ENCODE measurements around the gene LIMS2.

GRCh38 chr2:127302205-127302766, 8.3 kb upstream of the ERCC3 start:
- PRO-cap, 3 experiments = no peak in any of the 3 experiments
- RRBS = no CpG with 5 or more reads among the region's 1 CpG

DNA sequence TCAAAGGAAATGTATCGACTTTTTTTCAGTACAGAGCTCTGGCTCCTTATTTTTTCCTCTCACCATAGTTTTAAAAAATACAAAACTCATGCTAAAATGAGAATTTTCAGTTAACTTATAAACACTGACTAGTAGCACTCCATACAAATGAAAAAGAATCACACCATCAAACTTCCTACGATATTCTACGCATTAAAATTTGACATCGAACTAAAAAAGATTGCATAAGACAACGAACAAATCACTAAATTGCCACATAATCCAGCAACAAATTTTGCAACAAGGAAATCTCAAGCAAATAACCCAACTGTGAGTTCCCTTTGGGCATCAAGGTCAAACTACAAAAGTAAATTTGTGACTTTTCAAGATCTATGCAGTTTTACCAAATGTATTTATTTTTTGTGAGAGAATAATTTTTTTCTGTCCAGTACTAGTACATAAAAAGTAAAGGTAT, 1.5 kb downstream of the MAP3K2 start:
- PRO-cap, 3 experiments = no peak in any of the 3 experiments
- RRBS = no CpG with 5 or more reads among the region's 5 CpGs

- PRO-cap, 3 experiments = no peak in any of the 3 experiments
- RRBS = no CpG with 5 or more reads among the region's 5 CpGs
Measured at GRCh38 chr2:127407686-127407997, 10.6 kb upstream of the PROC start.

DNA sequence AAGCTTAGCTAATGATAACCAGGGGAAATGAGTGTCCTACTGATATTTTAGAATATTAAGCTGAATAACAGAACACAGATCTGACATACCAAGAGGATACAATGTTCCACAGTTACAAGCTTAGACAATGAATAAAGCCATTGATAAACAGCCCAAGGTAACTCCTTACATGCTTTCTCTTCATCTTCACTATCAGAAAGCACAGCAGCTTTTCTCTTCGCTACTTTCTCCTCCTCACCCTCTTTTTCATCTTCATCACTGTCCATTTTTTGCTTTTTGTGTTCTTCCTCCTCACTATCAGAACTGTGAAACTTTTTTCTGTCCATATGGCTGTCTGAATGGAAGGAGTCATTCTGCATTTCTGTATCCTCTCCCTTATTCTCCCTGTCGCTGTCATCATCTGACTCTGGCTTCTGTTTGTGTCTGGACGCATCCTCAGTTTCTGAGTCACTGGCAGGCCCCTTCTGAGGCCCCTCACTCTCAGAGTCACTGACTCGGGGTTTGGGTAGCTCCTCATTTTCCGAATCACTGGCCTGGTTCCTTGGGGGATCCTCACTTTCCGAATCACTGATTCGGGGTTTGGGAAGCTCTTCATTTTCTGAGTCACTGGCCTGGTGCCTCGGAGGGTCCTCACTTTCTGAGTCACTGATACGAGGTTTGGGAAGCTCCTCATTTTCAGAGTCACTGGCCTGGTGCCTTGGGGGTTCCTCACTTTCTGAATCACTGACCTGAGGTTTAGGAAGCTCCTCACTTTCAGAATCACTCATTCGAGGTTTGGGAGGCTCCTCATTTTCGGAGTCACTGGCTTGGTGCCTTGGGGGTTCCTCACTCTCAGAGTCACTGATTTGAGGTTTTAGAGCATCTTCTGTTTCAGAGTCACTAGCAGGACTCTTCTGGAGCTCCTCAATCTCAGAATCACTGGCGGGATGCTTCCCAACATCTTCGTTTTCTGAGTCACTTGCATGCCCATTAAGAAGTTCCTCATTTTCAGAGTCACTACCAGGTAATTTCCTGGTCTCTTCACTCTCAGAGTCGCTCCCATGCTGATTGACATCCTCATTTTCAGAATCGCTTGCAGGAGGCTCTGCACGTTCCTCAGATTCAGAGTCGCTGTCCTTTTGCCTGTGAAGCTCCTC, 21.4 kb downstream of the IWS1 start:
- PRO-cap, 3 experiments = no peak in any of the 3 experiments
- RRBS = no CpG with 5 or more reads among the region's 17 CpGs

- PRO-cap, 3 experiments = no peak in any of the 3 experiments
- RRBS = no CpG with 5 or more reads among the region's 3 CpGs
Measured at GRCh38 chr2:127629447-127629646, 16.6 kb upstream of the GPR17 start.

- PRO-cap, 3 experiments = no peak in any of the 3 experiments
- RRBS = no CpG with 5 or more reads among the region's 20 CpGs
Measured at GRCh38 chr2:127637384-127638260, 8.3 kb upstream of the GPR17 start.

- PRO-cap, 3 experiments = peak in 3 of 3 experiments; most common plus-strand start chr2:127674584 (in 3)
- RRBS = no CpG with 5 or more reads among the region's 16 CpGs
Measured at GRCh38 chr2:127674033-127674695, 1.2 kb downstream of the LIMS2 start.

DNA sequence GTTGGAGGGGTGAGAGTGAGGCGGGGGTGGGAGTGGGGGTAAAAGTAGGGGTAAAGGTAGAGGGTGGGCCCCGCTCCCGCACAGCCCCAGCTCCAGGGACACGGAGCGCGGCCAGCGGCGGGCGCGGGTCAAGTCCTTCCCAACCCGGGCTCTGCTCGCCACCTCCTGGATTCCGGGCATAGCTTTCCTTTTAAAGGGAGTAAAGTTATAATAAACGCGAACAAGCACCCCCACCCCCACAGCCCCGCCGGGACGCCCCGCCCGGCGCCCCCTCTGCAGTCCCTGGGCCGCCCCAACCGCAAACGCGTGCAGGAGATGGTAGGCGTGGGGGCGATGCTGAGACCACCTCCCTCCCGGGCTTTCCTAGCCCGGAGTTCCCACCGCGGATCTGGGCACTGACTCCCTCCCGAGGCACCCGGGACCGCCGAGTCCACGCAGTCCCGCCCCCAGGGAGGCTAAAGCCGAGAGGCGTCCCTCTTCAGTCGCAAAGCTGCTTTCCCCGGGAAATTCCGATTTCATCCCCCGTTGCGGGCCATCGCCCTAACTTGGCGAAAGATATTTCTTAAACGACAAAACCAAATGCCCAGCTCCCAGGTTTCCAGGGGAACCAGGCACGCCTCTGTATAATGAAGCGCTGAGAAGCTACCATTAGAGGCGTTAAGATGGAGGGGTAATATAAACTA, at the start of gene LIMS2:
Gene LIMS2 (minus strand): TSS at position 165 of the 683 bp plus-strand sequence.
- PRO-cap, 3 experiments = peak in 3 of 3 experiments; most common plus-strand start position 301 of the sequence (in 1); most common minus-strand start position 102 of the sequence (in 2)
- RRBS = 2% methylated on average over 23 of the region's 50 CpGs

DNA sequence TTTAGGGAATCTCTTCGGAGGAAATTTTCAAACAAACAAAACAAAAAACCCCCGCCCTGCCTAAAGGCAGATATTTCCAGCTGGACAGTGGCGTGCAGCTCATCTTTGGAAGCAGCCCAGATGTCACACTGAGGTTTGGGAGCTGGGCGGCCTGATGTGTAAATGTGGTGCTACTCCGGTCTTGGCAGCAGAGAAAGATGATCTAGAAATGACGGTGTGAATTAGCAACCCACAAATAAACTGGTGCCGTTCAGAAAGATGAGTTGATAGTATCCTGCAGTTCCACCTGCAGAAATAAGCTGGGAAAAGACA, 675 bp upstream of the LIMS2 start:
- PRO-cap, 3 experiments = no peak in any of the 3 experiments
- RRBS = no CpG with 5 or more reads among the region's 7 CpGs

DNA sequence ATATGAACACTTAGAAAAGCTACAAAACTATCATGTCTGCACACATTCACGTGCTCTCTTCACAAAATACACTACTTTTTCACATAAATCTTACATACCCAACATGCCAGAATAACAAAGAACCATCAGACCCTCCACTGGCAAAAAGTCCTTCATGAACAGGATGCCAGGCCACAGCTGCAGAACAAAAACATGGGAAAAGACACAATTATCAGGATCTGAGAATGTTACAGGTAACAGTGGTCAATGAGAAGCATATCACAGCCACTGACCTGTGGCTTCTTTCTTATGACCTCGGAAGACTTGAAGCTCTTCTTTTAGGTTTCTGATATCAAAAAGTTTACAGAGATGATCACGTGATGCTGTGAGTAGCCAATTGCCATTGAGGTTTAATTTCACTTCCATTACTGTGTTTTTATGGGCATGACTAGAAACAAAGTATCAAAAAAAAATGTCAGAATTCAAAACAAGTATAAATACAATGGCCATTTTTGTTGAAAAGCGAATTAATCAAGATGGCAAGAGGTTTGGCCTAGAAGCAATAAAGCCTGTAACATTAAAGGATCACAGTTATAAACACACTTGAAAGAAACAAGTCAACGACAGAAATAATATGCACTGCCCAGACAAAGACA, 23.6 kb downstream of the SFT2D3 start:
- PRO-cap, 3 experiments = no peak in any of the 3 experiments
- RRBS = no CpG with 5 or more reads among the region's 5 CpGs

- PRO-cap, 3 experiments = no peak in any of the 3 experiments
- RRBS = no CpG with 5 or more reads among the region's 7 CpGs
Measured at GRCh38 chr2:128008073-128008741, 19.7 kb downstream of the SAP130 start.

- PRO-cap, 3 experiments = no peak in any of the 3 experiments
- RRBS = 2% methylated on average over 37 of the region's 81 CpGs
Measured at GRCh38 chr2:128317170-128318263, 1.2 kb downstream of the HS6ST1 start.

GRCh38 chr2:129059080-129059383, 740.4 kb upstream of the HS6ST1 start:
- PRO-cap, 3 experiments = peak in 3 of 3 experiments; most common plus-strand start chr2:129059223 (in 3)
- RRBS = no CpG with 5 or more reads among the region's 5 CpGs

GRCh38 chr2:129192735-129193547, 786.5 kb upstream of the RAB6C start:
- PRO-cap, 3 experiments = no peak in any of the 3 experiments
- RRBS = no CpG with 5 or more reads among the region's 13 CpGs

- PRO-cap, 3 experiments = no peak in any of the 3 experiments
- RRBS = no CpG with 5 or more reads among the region's 6 CpGs
Measured at GRCh38 chr2:129857215-129857800, 122.2 kb upstream of the RAB6C start.

DNA sequence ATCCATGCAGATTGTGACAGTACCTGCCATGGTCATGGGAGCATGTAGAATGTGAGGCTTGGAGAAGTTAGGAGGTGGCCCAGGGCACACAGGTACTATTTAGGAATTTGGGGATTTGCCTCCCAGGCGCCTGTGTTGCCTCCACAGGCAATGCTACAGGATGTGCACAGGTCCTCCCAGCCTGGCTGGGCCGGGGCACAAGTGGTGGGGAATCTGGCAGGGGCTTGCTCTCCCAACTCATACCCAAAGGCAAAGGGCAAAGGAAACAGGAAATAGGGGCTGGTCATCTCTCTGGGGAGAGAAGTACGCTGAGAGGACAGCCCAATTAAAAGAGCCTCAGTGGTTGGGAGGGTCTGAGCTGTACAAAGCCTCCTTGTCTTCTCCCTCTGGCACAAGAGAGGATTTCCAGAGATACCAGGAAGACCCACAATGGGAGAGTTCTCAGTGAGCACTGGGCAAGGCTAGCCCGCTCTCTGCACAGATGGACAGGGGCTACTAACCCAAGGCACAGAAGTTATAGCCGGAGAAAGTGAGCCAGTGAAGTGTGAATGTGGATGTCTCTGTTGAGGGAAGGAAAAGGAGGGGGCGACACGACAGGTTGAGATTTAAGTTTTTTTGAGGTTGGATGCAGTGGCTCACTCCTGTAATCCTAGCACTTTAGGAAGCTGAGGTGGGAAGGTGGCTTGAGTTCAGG, 40.5 kb upstream of the RAB6C start:
- PRO-cap, 3 experiments = no peak in any of the 3 experiments
- RRBS = no CpG with 5 or more reads among the region's 7 CpGs

DNA sequence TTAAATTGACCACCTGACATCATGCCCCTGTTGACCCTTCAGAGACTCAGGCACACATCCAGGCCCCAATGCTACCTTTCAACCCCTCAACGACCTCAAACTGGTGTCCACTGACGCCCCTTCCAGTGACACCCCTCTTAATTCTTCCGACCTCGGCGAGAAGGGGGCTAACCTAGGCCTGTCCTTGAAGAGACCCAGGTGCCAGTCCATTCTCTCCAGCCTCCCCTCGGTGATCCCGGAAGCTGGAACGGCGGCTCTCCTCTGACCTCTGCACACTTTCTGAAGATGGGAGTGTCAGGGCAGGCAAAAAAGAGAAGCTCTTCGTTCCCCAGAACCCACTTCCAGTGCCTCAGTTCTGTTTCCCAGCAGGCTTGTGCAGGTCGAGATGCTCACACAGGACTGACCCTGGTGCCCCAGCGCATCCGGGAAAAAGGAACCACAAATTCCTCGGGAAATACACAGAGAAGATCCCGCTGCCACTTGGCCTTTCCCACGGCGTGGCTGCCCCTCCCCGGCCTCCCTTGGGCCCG, 766 bp upstream of the PTPN18 start:
- PRO-cap, 3 experiments = no peak in any of the 3 experiments
- RRBS = 2% methylated on average over 5 of the region's 19 CpGs

DNA sequence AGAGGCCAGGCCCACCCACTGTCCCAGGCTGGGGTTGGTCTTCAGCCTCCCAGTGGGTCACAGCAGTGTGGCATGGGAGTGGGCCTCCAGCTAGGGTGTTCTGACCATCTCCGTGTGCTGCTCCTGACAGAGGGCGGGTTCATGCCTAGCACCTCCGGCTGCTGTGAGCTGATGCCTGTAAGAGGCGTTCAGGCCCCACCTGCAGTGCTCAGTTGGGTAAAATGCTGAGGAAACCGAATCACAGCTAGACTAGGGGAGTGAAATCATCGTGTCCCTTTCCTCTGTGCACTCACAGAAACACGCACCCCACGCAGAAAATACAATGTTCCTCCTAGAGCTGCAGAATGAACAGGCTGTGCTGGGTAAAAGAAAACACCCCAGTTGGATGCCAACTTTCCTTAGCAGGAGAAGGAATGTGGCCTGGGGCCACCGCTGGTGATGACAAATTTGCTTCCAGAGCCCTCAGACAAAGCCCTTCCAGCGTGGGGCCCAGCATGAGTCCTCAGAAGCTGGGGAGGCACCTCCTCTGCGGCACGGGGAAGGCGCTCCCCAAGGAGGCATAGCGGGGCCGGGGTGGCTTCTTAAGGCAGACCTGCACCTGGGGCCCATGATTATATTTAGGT, 16.4 kb upstream of the ARHGEF4 start:
- PRO-cap, 3 experiments = no peak in any of the 3 experiments
- RRBS = 30% methylated on average over 1 of the region's 15 CpGs

DNA sequence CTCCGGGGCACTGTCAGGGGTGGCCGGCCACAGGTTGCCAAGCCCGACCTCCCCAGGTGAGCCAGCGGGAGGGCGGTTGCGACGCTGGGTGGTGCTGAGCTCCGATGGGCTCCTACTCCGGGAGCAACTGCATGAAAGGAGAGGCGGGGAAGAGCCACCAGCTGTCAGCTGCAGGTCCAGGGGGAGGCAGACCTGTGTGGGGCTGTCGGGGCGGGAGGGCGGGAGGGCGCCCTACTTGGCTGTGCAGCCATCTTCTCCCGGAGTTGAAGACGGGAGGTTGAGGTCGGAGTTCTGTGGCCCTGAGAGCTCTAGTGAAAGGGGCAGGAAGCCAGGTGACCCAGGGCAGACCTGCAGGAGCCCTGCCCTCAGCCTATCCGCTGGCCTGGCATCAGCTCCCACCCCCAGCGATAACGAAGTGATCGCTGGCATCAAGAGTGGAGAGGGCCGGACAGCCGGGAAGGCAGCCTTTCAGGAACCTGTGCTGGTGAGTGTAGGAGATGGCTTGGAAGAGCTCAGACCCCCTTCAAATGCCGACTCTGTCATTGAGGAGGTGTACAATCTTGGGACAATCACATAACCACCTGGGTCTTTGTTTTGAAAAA, 1.0 kb downstream of the ARHGEF4 start:
- PRO-cap, 3 experiments = no peak in any of the 3 experiments
- RRBS = 12% methylated on average over 4 of the region's 24 CpGs

DNA sequence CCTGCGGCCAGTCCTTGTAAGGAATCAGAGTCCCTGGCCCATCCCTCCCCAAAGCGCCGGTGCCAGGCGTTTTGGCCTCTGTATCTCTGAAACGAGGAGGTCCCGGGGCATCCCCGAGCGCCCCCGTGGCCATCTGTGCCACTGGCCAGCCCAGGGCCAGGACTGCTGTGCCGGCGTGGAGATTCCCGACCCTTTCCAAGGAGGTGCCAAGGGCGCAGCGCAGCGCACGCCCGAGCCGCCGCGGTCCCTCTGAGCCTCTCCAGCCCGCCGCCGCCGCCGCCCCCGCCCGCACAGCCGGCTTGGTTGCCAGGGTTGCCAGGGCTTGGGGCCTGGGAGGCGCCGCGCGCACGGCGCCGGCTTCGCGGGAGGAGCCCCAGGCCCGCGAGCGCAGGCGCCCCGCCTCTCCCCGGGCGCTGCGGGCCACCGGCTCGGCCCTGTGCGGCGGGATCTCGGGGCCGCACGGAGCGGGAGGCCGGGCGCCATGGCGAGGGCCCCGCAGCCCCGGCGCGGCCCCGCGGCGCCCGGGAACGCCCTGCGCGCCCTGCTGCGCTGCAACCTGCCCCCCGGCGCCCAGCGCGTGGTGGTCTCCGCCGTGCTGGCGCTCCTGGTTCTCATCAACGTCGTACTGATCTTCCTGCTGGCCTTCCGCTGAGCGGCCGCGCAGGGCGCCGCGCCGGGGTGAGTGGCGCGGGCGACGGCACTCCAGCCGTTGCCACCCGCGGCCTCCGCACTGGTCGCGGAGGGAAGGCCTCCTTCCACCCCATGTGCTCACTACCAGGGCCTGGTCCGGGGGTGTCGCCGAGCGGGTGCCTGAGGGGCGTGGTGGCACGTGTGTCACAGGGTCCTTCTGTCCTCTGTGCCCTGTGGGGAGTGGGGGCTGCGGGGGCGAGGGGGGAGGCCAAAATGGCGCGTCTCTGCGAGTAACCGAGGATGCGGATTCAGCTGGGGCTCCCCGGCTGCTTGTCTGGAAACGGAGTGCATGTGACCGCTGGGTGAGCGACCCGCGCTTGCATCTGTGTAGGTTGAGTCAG, 58.3 kb downstream of the FAM168B start:
- PRO-cap, 3 experiments = no peak in any of the 3 experiments
- RRBS = 3% methylated on average over 59 of the region's 114 CpGs

Data from breast (tissue), 4 donors.